A172 (cell line): ENCODE data around the genes BAMBI and LYZL1.

DNA sequence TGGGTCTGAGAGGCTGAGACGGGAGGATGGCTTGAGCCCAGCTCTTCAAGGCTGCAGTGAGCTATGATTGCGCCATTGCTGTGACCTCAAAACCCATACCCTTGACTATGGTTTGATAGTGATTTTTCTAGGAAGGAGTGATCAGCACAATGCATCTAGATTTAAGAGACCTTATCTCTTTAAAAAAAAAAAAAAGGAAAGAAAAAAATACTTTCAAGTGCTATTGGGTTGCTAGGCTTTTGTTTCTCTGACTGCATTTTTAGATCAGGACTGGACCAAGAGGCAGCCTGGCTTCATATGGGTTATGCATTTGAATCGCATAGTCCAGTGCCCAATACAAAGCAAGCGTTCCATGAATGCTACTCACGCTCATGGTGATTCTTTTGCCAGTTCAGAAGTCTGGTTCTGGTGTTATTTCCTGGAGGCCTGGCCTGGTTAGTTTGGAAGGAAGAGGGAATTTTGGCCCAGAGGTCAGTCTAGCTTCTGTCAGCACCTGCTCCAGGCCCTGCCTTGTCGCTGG lies 74.1 kb upstream of the MKX start:
- RAMPAGE, long total RNA: no peak

- RAMPAGE, long total RNA: no peak
These were observed 74.6 kb upstream of the MKX start for GRCh38 chr10:27820173-27820756.

GRCh38 chr10:28333979-28334696 lies 31.3 kb upstream of the MPP7 start:
- RAMPAGE, long total RNA: no peak

GRCh38 chr10:28375672-28376084 lies 72.8 kb upstream of the MPP7 start:
- RAMPAGE, long total RNA: no peak

- RAMPAGE, long total RNA: no peak
These were observed at the start of gene BAMBI for GRCh38 chr10:28677097-28677677. Gene BAMBI, plus strand, starts transcription at chr10:28677521.

GRCh38 chr10:28681954-28682593 lies 4.8 kb downstream of the BAMBI start:
- RAMPAGE, long total RNA: no peak

GRCh38 chr10:28721835-28722856 lies 44.8 kb downstream of the BAMBI start:
- RAMPAGE, long total RNA: no peak

DNA sequence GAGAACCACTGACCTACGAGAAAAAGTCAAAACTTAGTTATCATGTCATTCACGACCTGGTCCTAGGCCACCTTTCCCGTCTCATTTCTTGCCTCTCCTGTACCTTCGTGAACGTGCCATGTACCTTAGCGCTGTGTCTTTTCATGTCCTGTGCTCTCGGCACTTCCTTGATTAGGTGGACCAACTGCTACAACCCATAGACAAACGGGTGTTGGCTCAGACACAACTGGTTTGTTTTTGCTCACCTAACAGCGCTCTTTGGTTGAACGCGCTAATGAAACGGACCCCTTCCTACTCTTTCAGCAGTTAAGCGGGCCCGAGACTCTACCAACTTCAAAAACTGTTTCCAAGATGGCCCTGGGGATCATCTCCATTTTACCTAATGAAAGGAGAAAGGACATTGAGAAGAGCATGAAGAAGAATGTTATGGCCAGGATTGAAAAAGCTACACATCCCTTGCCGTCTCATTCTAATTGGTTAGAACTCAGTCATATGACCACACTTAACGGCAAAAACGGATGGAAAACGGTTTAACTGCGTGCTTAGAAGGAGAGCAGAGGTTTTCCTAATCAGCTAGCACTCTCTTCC lies 118.4 kb downstream of the BAMBI start:
- RAMPAGE, long total RNA: no peak

GRCh38 chr10:28905795-28906427 lies 228.6 kb downstream of the BAMBI start:
- RAMPAGE, long total RNA: no peak

GRCh38 chr10:28939629-28940231 lies 262.4 kb downstream of the BAMBI start:
- RAMPAGE, long total RNA: no peak

- RAMPAGE, long total RNA: no peak
These were observed 182.7 kb upstream of the LYZL1 start for GRCh38 chr10:29106103-29106689.

- RAMPAGE, long total RNA: no peak
These were observed at the start of gene LYZL1 for GRCh38 chr10:29288930-29289253. Gene LYZL1, plus strand, starts transcription at chr10:29289070.

- RAMPAGE, long total RNA: no peak
These were observed 38.0 kb downstream of the LYZL1 start for GRCh38 chr10:29326761-29327422.

- RAMPAGE, long total RNA: no peak
These were observed 78.2 kb downstream of the LYZL1 start for GRCh38 chr10:29367030-29367546.

DNA sequence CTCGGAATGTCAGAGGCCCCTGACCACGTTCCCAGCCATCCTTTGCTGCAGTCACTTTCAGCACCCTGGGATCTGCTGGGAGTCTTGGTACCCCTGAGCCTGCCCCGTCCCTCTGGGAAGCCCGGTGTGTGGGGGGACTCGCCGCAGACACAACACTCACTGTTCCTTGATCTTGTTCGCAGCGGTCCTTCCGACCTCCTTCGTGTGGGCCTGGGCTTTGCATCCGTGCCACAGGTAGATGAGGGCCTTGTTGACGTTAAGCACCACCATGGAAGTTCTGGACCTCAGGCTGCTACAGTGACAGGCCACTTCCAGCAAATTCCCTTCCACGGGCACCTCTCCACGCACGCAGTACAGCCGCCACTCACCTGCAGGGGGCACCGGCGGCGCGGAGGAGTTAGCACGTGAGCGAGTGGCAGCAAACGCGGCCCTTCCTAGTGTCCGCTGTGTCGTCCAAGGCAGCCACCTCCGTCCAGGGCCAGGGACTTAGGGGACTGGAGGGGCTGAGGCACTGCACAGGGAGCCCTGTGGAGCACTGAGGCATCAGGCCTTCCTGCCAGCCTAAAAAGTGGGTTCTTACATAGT lies 164.6 kb downstream of the SVIL start:
- RAMPAGE, long total RNA: no peak

DNA sequence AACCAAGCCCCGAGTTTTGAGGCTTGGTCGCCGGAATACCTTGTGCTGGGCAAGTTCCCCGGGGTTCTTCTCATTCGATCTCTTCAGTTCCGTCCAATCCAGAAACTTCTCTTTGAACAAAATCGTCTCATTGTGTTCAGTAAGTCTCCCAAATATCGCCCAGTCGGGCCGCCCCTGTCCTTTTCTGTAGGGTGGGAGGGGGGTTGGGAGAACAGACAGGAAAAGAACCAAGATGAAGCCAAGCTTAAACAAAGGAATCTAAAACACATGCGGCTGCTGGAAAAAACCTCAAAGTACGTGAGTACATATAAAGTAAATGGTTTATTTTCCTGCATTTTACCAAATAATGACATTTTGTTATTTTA lies 153.2 kb downstream of the SVIL start:
- RAMPAGE, long total RNA: no peak

- RAMPAGE, long total RNA: no peak
These were observed 152.0 kb downstream of the SVIL start for GRCh38 chr10:29482766-29483109.

- RAMPAGE, long total RNA: no peak
These were observed 84.3 kb downstream of the SVIL start for GRCh38 chr10:29550327-29550984.

DNA sequence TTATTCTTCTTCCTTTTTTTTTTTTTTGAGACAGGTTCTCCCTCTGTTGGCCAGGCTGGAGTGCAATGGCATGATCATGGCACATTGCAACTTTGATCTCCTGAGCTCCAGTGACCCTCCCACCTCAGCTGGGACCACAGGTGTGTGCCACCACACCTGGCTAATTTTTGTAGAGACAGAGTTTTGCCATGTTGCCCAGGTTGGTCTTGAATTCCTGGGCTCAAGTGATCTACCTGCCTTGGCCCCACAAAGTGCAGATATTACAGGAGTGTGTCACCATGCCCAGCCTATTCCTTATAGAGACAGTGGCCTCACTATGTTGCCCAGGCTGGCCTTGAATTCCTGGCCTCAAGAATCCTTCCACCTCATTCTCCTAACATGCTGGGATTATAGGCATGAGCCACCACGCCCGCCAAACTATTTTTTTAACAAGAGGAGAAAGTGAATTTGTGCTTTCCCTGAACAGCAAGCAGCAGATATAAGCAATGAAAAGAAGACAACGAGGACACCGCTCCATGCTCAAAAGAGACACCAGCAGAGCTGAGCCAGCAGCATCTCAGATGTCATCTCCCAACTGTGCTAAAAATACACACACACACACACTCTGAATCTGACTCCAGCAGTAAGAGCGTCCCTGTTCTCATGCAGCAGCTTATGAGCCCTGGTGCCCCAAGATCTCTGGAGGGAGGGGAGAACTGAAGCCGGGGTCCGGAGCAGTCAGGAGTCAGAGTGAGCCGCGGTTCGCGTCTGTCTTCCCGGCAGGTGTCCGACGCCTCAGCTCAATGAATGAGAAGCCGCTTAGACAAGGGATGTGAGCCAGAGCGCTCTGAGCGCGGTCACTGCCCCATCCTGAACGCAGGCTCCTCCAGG lies 49.5 kb downstream of the SVIL start:
- RAMPAGE, long total RNA: no peak

DNA sequence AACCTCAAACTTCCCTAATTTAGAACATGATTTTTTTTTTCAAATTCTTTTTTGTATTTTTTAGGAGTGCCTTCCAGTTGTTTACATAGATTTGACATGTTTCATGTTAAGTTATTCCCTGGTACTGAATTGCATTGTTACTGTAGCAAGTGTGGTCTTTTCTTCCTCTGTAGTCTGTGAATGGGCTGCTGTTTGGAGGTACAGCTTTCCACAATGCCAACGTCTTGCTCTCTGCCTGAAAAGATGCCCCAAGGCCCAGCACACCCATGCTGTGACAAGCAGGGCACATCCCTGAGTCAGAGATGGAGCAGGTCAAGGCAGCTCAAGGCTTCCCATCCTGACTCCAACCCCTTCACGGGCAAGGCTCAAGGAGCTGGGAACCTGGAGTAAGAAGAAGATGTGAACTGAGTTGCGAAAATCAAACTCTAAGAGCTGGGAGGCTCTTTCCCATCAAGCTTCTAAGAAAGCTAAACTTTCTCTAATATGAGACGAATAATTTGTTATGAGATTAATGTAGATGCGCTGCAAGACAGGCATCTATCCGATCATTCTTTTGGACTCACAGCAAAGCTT lies 27.2 kb downstream of the SVIL start:
- RAMPAGE, long total RNA: no peak